Parietal lobe (tissue), 2 donors: ENCODE measurements around the gene ITGA4.

DNA sequence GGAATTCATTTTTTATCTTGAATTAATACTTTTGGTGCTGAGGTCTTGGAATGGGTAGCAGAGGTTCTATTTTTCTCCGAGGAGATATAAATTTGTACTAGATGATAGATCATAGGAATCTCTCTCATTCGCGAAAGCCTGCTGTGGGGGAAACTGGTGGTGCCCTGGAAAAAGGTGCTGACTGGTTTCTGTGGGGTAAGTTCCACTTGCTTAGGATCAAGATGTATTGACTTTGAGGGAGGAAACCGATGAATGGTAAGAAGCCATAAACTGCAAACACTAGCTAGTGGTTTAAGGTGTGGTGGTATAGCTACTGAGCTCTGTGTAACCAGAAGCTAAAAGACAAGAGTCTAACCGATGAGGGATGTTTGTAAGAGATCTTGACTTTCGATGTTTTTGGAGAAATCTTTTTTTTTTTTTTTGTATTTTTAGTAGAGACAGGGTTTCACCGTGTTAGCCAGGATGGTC is 803 bp downstream of the AGPS start:
- RAMPAGE, long total RNA: no peak

GRCh38 chr2:177873727-177874297 is 198.8 kb downstream of the PDE11A start:
- RAMPAGE, long total RNA: no peak

GRCh38 chr2:178190868-178191250 is 3.5 kb upstream of the OSBPL6 start:
- RAMPAGE, long total RNA: no peak

DNA sequence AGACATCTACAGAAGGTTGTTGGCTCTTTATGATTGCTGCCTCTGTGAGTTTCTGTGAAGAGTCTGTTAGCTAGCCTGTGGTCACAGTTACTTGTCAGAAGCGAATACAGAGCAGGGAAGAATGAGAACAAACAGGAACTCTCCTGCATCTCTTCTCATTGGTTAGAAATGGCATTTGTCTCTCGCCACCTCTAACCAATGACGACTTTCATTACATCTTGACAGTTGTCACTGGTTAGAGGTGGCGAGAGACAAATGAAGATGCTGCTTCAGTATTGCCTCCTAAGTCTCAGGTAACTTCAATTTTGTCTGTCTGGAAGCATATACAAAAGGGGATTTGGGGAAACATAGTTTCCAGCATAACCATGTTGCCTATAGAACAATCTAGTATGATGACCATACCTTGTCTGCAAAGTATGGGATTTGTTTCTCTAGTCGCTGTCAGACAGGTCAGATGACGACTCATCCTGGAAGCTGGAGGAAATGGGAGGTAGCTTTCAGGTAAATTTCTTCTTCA is 3.0 kb upstream of the OSBPL6 start:
- RAMPAGE, long total RNA: no peak

DNA sequence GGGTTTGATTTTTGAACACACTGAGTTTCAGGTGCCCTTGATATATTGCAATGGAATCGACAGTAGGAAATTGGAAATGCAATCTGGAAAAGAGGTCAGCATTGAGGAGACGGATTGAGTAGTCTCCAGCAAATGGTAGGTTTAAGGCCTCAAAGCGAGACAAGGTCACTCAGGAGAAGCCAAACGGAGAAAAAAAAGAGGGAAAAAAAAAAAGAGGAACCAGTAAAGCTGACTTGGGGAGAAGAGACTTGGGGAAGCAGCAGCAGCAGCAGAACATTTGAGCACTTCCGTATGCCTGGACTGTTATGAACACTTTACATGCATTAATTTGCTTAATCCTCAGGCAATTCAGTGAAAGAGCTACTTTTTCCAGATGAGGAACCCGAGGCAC is 81.2 kb downstream of the OSBPL6 start:
- RAMPAGE, long total RNA: no peak

DNA sequence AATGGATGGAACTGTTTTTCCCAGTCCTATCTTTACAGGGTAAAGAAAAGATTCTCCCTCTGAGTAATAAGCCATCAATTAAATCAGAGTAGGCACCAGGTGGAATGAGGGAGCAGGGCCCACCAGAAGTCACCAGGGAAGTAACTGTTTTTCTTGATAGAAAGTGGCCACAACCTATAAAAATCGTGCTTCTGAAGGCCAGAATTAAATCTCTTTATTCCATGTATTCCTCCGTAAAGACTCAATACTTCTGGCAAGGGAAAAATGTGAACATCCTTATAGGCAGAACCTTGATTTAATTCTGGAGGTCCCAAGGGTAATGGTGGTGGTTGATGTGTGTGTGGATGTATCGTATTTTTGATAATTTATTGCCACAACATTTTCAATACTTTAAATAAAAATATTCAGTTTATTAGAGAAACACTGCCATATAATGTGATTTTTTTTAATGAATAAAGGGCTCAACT is 667 bp downstream of the FKBP7 start:
- RAMPAGE, long total RNA: no peak

GRCh38 chr2:178532513-178532916 is 52.3 kb downstream of the PLEKHA3 start:
- RAMPAGE, long total RNA: no peak

GRCh38 chr2:178538807-178539777 is 58.8 kb downstream of the PLEKHA3 start:
- RAMPAGE, long total RNA: no peak

- RAMPAGE, long total RNA: no peak
Measured at GRCh38 chr2:178557682-178558694, 77.7 kb downstream of the PLEKHA3 start.

DNA sequence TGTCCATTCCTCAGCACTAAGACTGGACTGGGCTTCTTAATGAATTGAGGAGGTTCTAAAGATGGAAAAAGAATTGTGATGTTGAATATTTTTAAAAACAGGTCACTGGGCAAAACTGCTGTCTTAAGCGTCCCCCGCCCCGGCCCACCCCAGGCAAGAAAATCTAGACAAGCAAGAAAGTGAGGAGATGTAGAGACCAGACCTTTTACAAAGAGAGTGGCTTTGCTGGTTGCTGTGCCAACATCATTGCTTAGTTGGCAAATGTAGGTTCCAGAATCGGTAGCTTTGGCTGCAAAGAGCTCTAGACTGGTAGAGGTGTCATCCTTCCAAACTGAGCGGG is 77.4 kb downstream of the TTN start:
- RAMPAGE, long total RNA: no peak

DNA sequence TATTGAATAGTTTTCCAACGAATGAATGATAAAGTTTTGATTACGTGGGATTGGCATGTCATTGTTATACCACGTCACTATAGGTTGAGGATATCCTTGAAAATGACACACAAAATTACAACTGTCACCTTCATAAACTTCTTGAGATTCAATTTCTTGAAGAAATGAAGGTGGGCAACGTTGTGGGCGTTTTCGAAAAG is 56.9 kb downstream of the TTN start:
- RAMPAGE, long total RNA: no peak

- RAMPAGE, long total RNA: no peak
Measured at GRCh38 chr2:178767833-178768592, 39.2 kb downstream of the TTN start.

DNA sequence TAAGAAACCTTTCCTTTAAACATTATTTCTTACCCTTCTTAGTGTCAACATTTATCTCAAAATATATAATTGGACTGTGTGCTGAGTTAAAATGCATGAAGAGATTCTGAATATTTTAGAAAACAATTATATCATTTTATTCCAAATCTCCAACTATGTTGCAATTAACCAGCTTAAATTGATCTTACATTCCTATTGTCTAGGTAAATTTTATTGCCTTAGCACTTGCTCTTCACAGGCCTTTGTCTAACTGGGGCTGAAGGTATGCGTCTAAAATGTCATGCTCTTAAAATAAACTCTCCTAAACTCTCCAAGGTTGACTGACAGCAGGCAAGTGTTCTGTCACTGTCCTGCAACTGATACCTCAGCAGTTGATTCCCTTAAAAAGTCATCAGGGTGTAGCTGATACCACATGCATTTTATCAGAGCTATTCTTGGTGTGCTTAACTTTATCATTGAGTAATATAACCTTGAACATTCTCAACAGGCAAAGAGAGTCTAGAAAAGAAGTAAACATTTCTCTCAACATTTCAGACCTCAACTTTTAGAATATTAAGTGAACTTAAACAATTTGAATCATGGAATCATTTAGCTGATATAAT is 713 bp downstream of the TTN start:
- RAMPAGE, long total RNA: no peak

GRCh38 chr2:179558154-179558653 is 293.6 kb upstream of the SESTD1 start:
- RAMPAGE, long total RNA: no peak

DNA sequence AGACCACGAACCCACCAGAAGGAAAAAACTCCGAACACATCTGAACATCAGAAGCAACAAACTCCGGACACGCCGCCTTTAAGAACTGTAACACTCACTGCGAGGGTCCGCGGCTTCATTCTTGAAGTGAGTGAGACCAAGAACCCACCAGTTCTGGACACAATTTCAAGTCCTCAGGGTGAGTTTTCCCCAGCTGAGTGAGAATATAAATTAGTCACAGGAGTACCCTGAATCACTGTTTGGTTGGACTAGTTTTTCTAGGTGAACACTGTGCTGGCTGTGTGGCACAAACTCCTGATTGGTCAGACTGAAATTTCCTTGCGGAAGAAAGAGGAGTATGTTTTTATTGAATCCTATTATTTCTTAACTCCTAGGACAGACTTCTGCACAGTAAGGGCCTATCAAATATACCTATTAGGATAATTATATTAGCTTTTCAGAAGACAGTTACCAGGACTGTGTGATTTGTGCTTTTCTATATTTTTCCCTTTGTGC is 288.1 kb upstream of the UBE2E3 start:
- RAMPAGE, long total RNA: no peak

DNA sequence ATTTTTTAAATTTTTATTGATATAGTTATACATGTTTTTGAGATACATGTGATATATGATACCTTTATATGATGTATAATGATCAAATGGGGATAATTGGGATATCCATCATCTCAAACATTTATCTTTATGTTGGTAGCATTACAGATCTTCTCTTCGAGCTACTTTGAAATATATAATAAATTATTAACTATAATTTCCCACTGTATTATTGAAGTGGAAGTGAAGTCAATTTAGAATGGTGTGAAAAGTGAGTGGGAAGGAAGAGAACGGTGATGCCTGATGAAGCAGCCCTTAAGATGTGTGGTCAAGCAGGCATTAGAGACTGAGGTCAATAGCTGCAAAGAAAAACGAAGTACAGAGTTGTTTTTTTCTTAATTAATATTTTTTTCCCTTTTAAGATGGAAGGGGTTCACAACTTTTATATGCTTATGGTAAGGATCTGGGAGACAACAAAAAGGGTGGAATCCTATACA is 34.3 kb downstream of the UBE2E3 start:
- RAMPAGE, long total RNA: no peak

DNA sequence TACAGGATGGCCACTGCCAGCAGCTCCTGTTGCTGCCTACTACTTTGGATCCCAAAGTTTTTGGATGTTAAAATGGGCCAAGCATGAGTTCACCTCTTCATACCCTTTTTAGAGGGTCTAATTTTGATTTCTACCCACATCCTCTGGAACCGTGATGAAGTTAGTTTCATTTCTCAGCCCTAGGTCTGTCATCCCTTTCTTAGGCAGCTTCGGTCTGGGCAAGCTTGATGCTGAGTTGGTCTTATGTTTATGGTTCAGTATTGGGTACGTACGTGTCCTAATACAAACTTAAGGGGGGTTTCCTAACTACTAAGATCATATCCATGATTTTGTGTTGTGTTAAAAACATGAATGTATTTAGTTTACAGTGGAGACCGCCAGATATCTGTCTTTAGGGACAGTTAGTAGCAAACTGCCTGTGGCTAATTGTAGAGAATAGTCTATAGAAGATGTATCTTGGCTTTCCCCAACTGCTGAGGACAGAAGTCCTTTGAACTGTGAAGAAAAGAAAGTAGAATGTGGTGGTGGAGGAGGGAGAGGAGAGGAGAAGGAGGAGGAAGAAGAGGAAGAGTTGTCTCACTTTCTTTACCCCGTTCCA is 184.9 kb downstream of the UBE2E3 start:
- RAMPAGE, long total RNA: no peak

DNA sequence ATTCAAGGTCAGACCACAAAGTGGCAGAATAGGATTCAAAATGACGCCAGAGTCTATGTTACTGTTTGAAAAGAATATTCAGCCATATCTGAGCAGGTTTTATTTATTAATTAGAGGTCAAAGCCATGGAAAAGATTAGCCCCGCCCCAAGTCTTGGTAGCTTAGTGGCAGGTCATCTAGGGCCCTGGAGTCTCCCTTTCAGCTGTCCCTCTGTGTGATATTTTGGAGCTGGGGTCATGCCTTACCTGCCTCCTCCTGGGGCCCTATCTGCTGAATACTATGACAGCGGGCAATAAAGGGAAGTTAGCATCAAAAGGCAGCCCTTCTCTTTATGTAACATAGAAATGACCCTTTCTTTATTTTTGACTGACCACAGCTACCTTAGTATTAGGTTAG is 153.1 kb upstream of the ITGA4 start:
- RAMPAGE, long total RNA: no peak

GRCh38 chr2:181456619-181457725 is at the start of gene ITGA4:
Gene ITGA4, plus strand, starts transcription at chr2:181457386.
- RAMPAGE, long total RNA: no peak

DNA sequence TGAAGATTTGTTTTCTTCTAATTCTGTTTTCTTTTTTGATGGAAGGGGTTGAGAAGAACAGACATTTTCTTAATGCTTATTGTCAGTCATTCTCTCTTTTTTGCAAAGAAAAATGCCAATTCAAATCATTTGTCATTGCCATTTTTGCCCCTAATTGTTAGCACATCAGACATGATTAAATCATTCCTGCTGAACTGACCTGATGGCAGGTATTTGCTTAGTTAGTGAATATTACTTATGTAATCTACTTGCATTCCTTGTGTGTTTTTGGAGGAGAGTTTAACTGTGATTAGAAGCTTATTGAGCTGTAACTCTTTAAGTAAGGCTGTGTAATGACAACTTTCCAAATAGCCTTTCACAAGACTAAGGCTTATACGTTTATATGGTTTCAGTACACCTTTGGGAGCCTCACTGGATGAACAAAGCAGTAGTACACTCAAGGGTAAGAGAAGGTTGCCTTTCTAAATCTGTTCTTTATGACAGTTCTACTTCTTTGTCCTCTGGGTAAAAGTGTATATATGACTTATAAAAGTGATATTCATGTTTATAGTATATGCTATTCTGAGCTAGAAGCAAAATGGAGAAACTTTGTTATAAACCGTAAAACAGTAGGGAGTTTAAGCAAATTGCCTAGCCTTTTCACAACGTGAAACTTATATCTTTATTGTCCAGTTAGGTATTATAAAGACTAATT is 4.3 kb downstream of the ITPRID2 start:
- RAMPAGE, long total RNA: no peak